Daoy (cell line): ENCODE results near the gene CEP70.

DNA sequence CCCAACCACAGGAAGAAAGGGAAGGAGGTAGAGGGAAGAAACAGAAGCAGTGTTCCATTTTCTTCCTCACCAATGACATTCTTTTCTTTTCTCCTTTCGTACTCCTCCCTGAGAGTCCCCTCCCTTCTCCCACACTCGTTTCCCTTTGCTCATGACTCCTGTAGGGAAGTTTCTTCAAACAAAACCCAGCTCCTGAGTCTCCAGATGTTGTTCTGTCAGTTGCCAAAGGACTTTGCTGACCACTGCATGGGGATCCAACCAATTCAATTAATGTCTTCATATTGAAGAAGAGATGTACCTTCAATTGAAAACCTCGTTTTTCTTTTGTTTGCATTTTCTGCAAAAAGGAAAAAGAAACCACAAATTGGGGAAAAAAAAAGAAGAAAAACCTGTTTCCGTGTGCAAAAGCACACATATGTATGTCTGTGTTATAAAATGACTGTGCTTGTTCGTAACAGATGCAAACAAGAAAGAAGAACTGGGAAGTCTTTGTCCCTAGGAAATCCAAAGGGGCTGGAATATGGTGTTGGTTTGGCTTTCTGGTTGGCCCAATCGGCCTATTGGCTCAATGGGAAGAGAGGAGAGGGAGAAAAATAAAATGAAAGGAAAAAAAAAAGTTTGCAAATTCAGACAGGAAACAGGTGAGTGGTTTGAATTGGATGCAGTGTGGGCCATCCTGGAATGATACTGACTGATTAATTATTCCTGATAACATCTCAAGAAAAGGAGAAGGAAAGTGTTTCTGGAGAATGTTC, 464.6 kb downstream of the EPHB1 start:
- RAMPAGE, long total RNA, result no peak

- RAMPAGE, long total RNA, result no peak
These were observed 45.0 kb downstream of the MSL2 start for GRCh38 chr3:136151072-136151597.

DNA sequence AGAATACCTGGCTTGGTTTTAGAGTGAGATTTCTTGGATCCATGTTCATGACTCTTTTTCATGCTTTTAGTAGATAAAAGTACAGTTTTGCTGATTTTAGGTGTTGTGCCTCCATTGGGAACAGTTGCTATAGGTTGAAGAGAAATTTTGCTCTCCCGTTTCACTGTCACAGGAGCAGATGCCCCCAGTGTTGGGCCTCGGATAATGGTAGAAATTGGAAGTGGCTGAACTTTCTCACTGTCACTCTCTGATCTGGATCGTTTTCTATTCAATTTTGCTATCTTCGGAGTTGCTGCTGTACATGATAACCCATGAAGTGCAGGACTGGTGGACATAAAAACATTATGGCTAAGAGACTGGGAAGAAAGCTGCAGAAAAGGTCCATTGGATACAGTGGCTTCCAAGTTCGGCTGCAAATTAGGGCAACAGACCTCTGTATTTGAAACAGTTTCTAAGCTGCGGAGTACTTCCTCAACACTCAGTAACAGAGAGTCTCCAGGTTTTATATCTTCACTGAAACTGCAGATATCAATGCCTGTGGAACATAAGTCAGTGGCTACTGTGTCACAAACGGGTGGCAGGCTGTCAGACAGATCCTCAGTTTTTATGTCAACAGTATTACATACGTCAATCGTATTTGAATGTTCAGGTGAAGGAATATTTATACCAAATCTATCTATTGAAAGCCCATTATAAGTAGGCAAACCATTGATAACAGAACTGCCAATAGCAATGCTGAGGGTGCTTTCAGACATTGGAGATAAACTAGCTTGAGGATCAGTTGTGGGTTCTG, 44.3 kb downstream of the MSL2 start:
- RAMPAGE, long total RNA, result no peak

- RAMPAGE, long total RNA, result no peak
These were observed 22.5 kb downstream of the MSL2 start for GRCh38 chr3:136173387-136174238.

- RAMPAGE, long total RNA, result no peak
These were observed 903 bp downstream of the STAG1 start for GRCh38 chr3:136751324-136751626.

GRCh38 chr3:137242972-137243386, 285.2 kb downstream of the IL20RB start:
- RAMPAGE, long total RNA, result no peak

GRCh38 chr3:138188375-138188653, 1.2 kb downstream of the ARMC8 start:
- RAMPAGE, long total RNA, result no peak

DNA sequence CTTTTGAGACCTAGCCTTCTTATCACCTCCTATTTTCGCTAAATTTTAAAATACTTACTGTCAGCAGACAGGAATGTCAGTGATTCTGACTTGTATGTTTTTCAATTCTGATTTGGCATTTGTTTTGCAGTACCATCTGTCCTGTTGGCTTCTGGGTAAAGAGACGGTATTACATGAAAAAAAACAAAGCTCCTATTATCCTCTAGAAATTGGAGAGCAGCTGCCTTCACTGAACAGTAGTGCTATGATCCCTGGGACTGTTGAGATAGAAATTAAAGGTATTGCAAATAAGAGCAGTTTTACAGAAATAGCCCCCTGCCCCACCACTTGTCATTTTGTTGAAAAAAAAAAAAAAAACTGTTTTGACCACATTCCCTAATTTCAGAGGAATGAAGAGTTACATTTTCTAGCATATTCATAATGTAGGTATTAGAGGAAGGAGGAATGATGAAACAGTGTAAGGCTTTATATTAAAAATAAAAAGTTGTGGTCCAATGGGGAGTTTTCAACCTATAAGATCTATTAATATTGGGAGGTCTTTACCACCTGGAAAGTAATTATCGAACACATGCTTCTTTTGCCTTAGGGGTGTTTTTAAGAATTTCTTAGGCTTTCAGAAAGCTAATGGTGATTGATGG, 8.5 kb downstream of the ARMC8 start:
- RAMPAGE, long total RNA, result no peak

DNA sequence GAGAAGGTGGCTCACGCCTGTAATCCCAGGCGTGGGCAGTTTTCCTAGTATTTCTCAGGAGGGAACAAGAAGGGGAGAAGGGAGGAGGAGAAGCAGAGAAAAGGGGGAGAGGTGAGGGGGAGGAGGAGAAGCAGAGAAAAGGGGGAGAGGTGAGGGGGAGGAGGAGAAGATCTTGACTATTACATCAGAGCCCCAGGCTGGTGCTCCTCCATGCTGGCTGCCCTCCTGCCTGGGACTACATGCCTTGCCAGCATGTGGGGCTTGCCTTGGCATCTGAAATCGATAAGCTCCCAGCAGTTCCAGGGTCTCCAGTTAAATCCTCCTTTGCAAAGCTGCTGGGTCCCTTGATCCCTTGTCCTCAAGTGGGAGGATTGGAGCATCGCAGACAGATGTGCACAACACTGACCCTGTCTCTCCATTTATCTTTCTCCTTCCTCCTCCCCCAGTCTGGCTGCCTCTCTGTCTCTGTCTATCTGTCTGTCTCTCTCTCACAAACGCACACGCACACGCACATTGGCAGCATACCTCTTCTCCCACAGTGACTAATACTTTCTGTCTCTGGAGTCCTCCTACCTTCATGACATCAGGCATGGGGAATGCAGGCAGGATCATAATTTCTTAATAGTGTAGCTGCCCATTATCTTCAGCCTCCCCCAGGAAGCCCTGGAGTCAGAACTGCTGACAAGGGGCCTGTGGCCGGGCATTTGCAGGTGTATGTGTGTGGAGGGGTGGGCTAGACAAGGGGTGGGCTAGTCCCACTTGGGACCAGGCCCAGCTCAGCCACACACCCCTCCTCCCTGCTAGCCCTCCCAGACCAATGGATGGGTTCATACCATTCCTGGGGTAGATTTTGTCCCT, 41.8 kb downstream of the MRAS start:
- RAMPAGE, long total RNA, result no peak

GRCh38 chr3:138397189-138397647, 37.2 kb upstream of the ESYT3 start:
- RAMPAGE, long total RNA, result no peak

DNA sequence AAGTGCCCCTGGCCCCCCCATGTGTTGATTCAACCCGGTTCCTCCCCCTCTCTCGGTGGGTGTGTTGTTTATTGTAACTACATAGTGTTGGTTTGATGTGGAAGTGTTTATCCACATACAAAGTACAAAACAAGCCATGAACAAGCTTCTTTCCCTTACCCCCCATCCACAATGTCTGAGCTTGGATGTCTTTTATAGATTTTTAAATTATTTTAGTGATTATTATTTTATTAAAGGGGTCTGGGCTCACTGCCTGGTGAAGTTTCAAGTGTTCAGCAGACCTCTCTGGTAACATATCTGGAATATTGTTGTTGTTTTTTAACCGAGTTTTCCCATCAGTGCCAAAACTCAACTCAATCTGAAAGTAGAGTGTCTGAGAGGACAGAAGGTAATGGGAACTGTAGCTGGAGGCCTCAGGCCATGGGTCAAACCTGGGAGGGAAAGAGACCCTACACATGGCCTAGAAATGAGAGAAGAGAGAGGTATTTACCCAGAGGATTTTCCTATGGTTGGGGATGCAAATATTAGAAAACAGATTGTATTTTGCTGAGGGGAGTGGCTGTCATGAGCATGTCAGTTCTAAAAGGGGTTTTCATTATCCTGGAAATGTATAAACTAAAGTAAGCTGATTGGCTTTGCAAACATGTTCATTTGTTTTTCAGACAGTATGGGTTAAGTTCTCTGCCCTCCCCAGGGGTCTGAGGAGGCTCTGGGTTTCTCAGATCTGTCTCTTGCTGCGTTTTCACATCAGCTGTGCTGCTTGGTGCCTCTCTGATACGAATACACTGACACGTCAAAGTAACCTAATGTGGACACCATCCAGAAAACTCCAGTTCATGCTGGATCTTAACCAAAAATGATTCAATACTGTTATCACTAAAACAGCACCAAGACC, 31.7 kb upstream of the ESYT3 start:
- RAMPAGE, long total RNA, result no peak

GRCh38 chr3:138405425-138406041, 28.9 kb upstream of the ESYT3 start:
- RAMPAGE, long total RNA, result no peak

DNA sequence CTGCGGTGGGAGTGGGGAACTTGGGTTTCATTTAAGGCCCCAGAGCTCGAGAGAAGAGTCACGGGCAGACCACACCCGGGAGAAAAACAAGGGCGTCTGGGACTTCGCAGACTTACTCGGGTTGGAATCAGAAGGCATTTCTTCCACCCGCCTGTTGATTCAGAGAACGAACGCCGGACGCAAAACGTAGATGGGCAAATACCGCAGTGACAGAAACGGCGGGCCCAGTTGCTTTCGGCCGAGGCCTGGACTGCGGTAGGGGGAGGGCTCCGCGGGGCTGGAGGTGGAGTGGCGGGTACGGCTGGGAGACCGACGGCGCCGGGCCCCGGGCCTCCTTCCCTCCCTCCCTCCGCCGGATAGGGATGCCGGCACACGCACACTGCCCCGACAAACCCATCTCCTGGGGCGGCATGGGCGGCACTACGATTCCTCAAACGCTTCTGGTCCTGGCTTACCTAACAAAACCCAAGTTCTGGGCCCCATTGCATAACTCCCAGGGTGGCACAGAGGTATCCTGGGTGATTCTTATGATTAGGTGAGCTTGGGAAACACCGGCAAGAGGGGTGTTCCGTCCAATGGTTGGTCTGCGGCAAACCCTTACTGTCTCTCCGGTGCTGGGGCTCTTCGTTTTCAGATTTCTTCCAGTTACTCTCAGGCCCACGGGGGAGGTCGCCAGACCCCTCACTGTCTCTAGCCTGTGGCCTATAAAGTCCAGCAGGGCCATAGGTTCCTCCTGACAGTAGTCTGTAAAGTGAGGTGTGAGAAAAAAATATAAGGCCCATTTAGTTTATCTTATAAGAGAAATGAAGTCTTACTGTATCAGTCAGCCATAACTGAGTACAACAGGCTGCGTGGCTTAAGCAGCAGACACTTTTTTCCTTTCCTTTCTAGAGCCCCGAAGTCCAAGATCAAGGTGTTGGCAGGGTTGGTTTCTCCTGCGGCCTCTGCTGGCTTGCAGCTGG, 1.2 kb downstream of the ESYT3 start:
- RAMPAGE, long total RNA, result no peak

DNA sequence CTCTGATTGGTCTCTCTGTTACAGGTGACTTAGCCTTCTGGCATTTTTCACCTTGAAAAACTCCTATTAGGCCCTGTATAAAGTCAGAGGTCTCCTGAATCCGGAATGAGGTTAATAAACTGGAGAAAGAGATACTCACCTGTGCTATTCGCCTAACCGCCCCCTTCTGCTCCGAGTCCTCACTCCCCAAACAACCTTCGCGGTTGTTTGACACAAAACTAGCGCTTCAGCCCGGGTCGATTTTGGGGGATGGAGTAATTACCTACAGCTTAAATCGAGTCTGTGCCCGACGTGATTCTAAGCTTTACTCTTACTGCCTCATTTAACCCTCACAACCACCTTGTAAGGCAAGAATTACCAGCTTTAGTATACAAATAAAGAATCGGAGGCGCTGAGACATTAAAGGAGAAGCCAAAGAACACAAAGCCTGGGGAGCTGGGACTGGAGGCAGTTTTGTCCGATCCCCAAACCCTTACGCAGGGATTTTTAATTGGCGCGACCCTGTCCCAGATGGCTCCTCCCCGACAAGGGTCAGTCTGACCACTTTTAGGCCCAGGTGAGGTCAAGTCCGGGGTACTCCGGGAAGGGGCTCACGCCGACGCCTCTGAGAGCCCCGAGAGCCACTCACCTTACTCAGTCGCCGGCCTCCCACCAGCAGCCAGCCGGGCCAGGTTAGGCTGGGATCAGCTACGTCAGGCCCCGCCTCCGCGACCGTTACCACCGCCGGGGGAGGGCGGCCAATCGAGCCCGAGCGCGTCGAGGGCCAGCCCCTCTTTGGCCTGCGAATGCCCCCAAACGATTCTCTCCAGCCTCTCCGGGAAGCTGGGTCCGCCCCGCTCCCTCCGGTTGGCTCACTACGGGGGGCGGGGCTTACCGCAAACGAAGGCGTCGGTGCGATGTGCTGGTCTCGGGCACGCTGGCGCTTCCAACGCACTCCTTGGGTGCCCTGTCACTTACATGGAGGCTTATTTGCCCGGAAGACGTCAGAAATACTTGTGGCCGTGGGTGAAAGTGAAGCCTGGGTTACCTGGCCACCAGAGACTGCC, at the start of gene CEP70:
TSS of gene CEP70 (minus strand) at position 691 of the 1,046 bp plus-strand sequence.
- RAMPAGE, long total RNA, result start-site peak on the minus strand centred at position 684 of the sequence, 63 bp wide, 114 and 64 reads in 2 replicates

DNA sequence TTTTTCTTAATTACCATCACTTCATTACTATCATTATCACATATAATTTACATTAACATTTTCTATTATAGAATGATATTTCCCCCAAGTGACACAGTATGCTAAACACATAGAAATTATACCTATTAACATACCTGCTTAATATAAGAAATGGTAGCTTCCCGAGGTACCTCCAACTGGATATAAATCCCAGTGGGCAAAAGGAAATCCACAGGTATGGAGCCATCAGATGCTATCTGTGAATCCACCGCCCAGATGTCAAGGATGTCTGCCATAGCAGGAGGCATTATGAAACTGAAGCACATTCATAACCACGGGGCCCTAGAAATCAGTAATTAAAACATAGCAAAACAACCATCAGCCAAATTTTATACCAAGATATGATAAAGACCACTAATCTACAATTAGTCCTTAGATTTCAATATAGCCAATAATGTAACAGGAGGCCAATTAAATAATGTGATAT, 75.7 kb downstream of the PIK3CB start:
- RAMPAGE, long total RNA, result no peak

- RAMPAGE, long total RNA, result no peak
These were observed 5.6 kb downstream of the FOXL2 start for GRCh38 chr3:138941273-138941740.

- RAMPAGE, long total RNA, result no peak
These were observed 3.1 kb downstream of the FOXL2NB start for GRCh38 chr3:138949981-138950607.

DNA sequence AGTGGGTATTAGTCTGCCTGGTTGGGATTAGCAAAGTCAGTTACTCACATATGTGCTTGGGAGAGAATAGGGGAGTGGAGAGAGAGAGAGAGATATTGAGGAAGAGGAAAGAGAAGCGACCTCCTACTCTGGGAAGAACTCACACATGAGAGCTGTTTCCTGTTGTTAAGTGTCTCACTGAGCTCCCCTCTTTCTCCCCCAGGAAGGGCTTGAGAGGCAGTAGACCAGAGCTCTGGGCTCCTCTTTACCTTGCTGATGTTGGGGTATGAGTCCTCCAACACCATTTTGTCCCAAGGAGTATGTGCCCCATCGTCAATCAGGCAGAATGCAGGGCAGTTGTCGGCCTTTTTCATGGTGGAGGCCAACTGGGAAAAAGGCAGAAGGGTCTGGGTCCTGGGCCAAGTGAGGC, 4.2 kb downstream of the FOXL2NB start:
- RAMPAGE, long total RNA, result no peak

GRCh38 chr3:139173257-139174372, 128.9 kb upstream of the PRR23C start:
- RAMPAGE, long total RNA, result no peak

DNA sequence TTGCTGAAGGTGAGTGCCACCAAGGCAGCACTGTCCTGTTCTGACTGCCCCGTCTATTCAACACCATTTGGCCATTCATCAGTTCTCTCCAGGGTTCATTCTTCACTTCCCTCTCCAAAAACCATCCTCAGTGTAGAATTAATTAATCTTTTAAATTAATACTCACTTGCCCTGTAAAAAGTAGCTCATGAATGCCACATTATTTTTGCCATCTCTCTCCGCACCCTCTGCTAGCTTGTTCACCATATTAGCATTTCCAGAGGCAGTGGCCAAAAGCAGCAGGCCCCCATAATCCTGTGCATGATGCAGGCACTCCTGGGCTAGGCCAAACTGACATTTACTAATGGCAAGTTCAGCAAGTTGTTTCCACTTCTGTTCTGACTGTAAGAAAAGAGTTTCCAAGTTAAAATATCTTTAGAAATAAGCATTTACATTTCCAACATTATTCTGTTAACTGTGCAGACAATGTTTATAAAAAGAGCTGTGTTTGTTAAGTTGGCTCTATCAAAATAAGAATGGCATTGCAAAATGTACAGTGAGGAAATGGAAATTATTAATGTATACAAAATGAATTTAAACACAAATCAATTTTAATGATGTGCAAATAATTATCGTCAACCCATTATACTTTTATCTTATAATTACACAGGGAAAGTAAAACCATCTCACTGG, 17.2 kb downstream of the MRPS22 start:
- RAMPAGE, long total RNA, result no peak